Pericardium fibroblast (primary cell): ENCODE measurements around a stretch of chr7.

- RAMPAGE, long total RNA = no peak
Observed at GRCh38 chr7:39978348-39979260, 28.5 kb downstream of the CDK13 start.

- RAMPAGE, long total RNA = no peak
Observed at GRCh38 chr7:39997394-39998243, 47.6 kb downstream of the CDK13 start.

- RAMPAGE, long total RNA = no peak
Observed at GRCh38 chr7:40015578-40016057, 65.6 kb downstream of the CDK13 start.

DNA sequence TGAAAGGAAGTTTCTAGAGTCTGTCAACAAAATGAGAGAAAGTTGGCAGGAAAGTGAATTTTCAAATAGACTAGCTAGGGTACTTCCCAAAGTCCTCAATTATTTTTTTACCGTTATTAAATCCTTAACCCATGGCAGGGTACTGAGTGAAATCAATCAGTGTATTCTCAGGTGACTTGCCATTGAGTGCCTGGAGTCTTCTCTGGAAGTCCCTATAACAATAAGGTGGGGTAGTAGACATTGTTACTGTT, 622.0 kb downstream of the SUGCT start:
- RAMPAGE, long total RNA = no peak

GRCh38 chr7:40815423-40815935, 680.7 kb downstream of the SUGCT start:
- RAMPAGE, long total RNA = no peak

DNA sequence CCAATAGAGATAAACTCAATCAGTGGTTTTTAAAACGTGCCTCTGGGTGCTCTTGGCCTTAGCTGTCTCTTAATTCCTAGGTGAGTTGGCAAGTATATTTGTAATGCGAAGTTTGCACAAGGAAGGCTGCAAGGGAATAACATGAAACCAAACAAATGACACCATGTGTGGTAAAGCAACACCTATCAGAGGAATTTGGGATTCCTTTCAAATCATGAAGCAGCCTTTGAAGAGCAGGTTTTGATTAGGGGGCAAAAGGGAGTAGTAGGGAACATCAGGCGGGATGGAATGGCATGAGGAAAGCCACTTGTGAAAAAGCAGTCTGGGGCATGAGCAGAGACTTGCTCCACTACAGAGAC, 284.5 kb downstream of the INHBA start:
- RAMPAGE, long total RNA = no peak

- RAMPAGE, long total RNA = no peak
Observed at GRCh38 chr7:41459614-41460366, 243.1 kb downstream of the INHBA start.

GRCh38 chr7:41704367-41704611, 1.4 kb upstream of the INHBA start:
- RAMPAGE, long total RNA = no peak

DNA sequence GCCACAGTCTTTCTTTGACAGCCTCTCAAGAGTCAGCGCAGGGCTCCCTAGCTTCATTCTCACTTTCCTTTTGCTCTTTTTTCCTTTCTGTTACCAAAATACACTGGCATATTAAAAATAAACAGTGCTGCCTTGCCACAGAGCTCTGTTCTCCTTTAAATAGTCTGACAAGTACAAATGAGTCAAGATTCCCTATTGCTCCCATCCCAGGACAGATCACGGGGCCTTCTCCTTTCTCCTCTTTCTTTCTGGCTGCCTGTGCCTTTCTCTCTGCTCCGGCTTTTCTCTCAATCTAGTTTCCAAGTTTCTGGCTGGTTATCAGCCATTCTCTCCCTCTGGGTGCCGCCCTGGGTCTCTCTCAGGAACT, 132.4 kb upstream of the INHBA start:
- RAMPAGE, long total RNA = no peak

DNA sequence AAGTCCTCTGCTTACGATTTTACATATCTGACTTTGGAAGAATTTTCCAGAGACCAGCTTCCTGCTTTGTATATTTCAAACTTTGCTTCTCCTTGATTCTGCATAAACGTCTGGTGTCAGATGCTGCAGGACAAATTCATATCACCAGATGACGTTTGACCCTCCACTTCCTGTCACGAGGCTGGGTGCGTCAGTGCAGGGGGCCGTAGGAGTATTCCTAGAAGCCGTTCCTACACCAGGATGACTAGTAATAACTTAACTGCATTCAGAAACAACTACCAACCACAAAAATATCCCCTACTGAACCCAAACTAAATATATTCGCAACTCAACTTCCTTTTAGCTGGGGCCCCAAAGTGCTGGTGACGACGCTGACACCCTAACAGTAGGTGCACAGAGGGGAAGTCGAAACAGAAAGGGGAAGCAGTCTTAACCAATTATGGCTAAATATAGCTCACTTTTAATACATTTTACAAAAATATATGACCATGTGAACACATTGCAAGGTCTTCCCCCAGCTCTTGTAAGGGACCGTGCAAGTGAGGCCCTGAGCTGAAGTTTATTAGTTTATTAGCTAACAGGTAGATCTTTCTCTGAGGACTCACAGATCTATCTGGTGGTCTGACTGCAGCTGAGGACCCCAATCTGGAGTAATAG, 178.8 kb upstream of the INHBA start:
- RAMPAGE, long total RNA = no peak

- RAMPAGE, long total RNA = no peak
Observed at GRCh38 chr7:42068503-42069408, 168.3 kb downstream of the GLI3 start.

GRCh38 chr7:43044068-43044387, 68.4 kb upstream of the HECW1 start:
- RAMPAGE, long total RNA = no peak

- RAMPAGE, long total RNA = no peak
Observed at GRCh38 chr7:43248769-43249447, 136.5 kb downstream of the HECW1 start.

- RAMPAGE, long total RNA = no peak
Observed at GRCh38 chr7:43553815-43554505, 28.9 kb upstream of the STK17A start.

DNA sequence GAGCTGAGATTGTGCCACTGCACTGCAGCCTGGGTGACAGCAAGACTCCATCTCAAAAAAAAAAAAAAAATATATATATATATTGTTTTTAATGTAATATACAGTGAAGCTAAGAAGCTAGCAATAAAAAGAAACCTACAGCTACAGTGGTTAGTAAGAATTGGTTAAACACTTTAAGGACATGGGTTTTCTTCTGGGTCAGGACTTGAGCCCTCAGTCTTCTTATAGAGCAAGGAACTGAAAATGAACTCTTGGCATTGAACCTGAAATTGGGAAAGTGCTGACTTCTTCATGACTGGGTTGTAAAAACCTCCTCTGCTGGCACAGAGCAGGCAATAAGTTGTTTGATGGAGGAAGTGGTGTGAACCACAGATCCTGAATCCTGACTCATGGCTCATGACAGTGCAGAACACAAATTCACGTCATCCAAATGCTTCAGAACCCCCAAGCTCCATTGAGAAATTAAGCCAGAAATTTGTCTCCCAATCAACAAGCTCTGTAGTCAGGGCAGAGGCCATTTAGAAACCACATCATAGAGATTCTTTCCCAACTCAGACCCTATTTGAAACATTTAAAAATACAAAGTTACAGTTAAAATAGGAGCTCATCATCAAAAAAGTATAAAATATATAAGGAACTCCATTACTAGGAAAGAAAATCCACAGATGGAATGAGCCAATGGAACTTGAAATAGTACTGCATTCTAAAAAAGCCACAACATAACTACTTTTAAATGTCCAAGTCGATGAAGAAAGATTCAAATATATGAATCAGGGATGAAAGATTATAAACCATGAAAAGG, 10.4 kb upstream of the STK17A start:
- RAMPAGE, long total RNA = no peak

- RAMPAGE, long total RNA = no peak
Observed at GRCh38 chr7:43647845-43648212, 64.9 kb downstream of the STK17A start.

GRCh38 chr7:43650361-43651000, 67.6 kb downstream of the STK17A start:
- RAMPAGE, long total RNA = no peak

DNA sequence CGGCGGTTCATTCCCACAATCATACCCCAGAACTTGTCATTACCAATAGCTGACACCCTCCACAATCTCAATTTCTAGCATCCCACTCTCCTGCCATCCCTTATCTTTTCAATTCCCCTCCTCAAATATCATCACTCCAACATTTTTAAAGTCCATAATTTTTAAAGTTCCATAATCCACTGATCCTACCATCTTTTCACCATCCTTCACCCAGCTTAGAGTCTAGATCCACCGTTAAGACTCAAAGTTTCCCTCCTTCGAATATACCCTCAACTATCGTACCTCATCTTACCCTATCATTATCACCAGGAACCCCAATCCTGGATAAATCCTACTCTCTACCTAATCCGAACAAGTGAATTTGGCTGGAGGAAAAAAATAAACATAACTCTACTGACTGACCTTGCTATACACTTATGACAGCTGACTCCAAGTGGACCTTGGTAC, 35.8 kb downstream of the COA1 start:
- RAMPAGE, long total RNA = no peak

DNA sequence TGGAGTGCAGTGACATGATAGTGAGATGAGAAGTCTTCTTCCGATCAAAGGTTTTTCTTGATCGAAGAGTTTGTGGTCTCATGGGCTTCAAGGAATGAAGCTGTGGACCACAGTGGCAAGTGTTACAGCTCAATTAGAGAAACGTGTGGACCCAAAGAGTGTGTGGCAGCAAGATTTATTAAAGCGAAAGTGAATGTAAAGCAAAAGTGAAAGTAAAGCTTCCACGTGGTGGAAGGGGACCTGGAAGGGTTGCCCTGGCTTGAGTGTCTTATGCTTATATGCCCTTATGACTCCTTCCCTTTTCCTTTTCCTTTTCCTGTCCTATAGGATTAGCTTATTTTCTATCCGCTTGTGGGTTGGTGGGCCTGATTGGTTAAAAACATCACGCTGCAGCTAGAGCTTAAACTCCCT, 34.9 kb downstream of the MRPS24 start:
- RAMPAGE, long total RNA = no peak

DNA sequence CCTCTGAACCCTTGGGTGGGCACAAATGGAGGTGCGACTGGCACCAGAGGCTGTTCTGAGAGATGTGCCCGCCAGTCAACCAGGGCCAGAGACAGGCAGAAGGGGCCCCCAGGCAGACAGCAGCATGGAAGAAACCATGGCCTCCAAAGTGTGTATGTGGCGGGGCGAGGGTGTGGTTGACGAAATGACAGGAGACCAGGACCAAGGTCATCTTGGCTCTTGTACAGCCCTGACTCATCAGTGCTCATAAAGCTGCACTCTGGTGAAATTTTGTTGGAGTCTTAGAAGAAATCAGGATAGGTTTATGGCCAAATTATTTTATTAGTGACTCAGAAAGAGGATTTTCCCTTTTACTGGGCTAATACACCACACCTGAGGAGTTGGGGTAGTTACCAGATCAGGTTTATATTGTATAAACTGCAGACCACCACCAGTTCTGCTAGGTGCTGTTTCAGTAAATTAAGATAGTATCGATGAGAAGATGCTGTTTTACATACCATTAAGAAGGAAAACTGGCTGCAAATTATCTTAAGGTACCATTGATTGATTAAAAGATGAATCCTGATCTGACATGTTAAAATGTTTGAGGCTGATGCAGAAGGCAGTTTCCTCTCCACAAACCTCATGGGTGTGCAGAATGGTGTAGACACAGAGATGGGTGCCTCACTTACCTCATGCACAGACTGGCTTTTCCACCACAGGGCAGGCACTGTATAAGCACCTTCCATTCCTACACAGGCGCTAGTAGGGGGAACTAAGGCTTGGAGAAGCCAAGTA, 4.2 kb upstream of the MRPS24 start:
- RAMPAGE, long total RNA = no peak